Cardiac septum (tissue), 1 donor: ENCODE data around the genes SIVA1, ZBTB42, CDCA4 and TEDC1.

- PRO-cap, result unidirectional peak, minus-strand start at chr14:104752637; bidirectional peak, plus-strand start at chr14:104753153, minus-strand start at chr14:104752944
These were observed at the start of gene SIVA1 for GRCh38 chr14:104752411-104753383. SIVA1 (plus strand) TSS chr14:104753147.

DNA sequence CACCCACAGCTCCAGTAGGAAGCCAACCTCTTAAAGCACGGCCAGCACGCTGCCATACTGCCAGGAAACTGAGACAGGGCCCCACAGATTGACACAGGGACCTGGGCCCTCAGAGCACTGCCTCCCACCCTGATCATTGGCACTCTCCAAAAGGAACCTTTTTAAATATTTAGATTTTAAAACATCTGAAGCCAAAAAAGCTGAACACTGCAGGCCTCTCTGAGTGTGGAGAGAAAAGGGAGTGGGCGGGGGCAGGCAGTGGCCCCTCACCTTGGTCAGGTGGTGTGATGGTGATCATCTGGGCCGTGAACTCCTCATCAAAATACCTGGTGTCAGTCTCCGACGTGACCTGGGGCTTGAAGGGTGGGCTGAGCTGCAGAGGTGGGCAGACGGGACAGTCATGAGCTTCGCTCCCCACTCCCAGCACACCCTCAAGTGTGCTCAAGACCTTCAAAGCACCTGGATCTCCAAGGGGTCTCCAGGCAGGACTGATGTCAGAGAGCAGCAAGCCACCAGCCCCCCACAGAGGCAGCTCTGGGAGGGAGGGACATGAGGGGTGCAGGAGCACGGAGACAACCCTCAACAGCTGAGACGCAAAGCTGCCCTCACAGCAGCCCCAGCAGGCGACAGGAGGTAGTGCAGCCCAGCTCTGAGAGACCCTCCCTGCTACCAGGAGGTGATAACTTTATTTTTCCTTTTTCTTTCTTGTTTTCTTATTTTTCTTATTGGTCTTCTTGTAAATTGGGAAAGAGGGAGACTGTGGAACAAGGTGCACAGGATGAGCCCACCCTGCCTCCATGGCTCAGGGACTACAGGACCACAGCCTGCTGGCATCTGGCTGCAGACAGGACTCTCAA, 17.8 kb downstream of the SIVA1 start:
- PRO-cap, result no peak

DNA sequence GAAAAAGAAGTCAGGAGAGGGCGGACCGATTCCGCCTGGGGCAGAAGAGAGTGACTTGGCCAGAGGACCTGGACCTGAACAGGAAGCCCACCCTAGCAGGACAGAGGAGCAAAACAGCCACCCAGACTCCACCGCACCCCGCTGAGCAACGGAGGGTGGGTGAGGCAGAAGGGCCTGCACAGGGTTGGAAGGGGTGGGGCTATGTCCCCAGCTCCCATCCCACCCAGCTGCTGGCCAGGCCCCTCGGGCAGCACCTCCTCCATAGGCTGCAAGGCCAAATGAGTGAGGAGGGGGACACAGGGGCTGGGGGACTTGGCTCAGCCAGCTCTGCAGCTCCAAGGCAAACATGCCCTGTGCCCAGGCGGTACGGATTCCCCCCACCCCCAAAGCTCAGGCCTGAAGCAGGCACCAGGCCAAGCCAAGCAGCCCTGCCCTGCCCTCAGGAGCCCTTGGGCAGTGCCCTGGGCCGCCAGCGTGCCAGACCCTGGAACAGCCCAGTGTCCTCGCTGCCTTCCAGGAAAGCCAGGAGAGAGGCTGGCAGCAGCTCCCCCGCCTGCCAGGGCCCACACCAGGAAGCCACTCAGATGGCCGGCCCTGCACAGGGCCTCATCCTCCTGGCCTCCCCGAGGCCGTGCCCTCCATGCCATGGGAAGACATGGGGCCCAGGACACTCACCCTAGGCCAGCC, 3.6 kb downstream of the AKT1 start:
- PRO-cap, result no peak

- PRO-cap, result no peak
These were observed 2.2 kb downstream of the AKT1 start for GRCh38 chr14:104793188-104793855.

DNA sequence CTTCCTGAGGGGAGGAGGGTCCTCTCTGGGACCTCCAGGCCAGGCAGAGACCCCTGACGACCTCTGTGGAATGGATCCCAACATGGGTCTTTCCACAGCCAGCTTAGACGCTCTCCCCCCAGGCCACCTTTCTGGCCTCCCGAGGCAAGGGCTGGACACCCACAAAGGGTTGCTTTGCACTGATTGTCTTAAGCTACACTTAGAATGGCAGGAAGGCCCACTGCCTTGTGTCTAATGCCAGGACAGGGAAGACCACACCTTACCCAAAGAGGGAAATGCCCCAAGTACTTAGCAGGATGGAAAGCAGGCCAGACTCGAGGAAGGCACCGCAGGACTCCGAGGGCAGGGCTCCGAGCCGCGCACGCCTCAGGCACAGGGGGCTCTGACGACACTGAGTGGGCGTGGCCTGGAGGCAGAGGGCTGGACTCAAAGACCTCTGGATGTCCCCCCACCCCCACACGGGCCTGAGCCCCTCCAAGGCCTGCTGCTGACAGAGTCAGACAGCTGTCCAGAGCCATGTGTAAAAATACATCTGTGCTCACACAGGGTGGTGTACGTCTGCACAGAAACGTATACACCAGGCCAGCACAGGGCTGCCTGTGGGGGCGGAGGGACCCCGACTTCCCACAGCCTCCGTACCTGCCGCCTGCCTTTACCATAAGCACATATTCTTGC, 1.6 kb downstream of the AKT1 start:
- PRO-cap, result no peak

DNA sequence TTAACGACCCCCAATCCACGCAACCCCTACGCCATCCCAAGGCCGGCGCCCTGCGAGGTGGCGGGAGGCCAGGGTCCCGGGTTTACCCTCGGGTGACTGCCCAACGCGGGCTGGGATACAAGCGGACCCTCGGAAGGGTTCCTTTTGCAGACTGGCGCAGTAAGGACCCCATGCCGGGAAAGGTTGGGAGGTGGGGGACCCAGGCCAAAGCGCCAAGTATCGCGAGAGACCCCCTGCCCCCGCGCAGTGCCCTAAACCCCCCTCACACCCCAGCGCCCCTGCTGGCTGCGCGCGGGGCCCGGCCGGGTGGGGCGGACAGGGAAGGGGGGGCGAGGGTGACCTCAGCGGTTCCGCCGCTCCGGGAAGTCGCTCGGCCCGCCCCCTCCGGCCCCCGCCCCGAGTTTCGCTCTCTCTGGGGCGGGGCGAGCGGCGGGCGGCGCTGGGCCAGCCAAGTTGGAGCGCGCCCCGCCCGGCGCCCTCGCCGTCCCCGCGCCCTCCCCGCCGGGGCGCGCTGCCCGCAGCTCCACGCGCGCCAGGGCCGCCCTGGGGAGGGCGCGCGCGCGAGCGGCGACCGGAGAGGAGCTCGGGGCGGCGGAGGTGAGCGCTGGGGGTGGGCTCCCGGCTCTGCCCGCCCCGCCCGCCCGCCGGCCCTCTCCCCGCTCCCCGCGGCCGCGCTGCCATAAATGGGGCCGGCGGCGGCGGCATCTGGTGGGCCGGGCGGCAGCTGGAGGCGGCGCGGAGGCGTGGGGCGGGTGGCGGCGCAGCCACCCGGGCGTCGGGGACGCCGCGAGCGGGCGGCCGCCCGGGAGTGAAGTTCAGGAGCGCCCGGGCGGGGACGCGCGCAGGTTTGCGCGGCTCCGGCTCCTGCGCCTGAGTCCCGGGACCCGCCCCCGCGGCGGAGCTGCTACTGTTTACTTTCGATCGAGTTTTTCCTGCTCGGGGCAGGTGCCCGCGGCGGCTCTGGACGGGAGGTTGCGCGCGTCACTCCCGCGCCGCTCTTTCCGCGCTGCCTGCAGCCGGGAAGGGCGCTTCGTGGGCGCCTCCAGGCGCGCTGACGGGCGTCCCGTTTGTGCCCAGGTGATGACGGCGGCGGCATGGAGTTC, at the start of gene ZBTB42:
TSS of gene ZBTB42 (plus strand) at position 998 of the 1,103 bp plus-strand sequence.
- PRO-cap, result bidirectional peak, plus-strand start at position 550 of the sequence, minus-strand start at position 308 of the sequence; bidirectional peak, plus-strand start at position 682 of the sequence, minus-strand start at position 849 of the sequence

DNA sequence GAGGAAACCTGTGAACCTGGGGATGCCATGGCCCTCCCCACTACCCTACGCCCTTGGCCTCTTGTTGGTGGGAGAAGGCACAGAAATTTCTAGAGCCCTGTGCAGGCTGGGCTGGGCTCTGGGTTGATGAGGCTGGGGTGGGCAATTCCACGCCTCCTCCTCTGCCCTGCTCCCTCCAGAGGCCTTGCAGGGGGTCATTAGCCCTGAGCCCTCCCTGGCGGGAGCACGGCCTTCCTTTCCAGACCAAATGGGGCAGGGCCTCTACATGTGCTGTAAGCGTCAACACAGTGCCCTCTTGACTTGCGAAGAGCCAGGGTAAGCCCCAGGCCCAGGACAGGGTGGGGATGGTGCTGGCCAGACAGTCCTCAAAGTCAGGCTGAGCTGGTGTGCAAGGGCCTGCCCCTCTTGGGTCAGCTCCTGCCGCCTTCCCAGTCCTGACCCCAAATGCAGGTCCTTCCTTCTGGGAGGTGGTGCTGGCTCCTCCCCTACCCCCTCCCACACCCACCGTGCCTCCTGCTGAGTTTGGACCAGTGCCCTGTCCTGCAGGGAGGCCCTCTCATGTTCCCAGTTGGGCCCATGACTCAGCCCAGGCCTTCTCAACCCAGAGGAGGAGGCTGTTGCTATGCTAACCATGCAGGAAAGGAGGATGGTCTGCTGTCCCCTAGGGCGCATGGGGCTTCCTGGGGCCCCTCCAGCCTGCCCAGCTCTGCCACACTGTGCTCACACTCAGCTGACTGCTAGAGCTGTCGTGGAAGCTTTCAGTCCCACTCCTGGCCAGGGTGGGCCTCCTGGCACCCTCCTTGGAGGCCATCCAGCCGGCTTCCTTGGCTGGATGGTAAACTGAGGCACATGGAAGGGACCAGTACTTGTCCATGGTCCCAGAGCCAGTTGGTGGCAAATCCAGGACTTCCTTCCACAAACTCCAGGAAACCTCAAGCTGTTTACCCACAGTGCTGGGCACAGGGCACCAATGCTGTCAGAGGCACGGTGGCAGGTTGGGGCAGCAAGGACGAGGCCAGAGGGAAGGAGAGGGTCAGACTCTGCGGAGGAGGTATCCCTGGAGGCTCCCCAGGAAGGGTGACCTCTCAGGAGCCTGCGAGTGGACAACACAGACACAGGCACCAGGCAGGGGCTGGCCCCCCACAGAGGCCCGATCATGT, 4.4 kb downstream of the ZBTB42 start:
- PRO-cap, result unidirectional peak, minus-strand start at position 446 of the sequence

- PRO-cap, result no peak
These were observed 410 bp upstream of the CEP170B start for GRCh38 chr14:104864700-104865016.

- PRO-cap, result bidirectional peak, plus-strand start at chr14:105021449, minus-strand start at chr14:105021052
These were observed at the start of gene CDCA4 for GRCh38 chr14:105020736-105021577. CDCA4 (minus strand) TSS chr14:105021083.

GRCh38 chr14:105055823-105056803, 9.1 kb downstream of the GPR132 start:
- PRO-cap, result no peak

GRCh38 chr14:105153497-105153894, 15.1 kb downstream of the JAG2 start:
- PRO-cap, result no peak

- PRO-cap, result bidirectional peak, plus-strand start at chr14:105196720, minus-strand start at chr14:105196351
These were observed 15.2 kb upstream of the NUDT14 start for GRCh38 chr14:105195982-105197076.

DNA sequence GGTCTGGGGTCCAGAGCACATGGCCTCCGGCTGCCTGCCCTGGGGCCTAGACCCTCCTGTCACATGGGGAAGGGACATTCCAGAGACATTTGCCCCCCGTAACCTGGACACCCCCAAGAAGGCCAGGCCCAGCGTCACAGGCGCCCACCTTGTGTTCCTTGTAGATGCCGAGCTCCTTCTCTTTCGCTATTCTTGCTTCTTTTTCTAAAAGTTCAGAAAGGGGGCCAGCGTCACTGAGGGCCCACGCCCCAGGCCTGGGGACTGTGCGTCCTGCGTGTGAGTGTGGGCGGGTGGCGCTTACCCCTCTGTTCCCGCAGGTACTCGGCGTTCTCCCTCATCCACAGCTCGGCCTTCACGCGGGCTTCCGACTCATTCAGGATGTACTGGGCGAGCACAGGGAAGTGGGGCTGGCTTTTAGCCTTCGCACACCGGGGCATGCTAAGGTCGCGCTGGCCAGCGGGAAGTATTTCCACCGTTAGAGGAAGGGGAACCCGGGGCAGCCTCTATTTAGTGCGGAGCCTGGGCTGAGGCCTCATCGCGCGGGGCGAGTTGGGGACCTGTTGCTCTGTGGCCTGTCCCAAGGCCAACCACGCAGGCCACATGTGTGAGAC, 29.4 kb upstream of the BTBD6 start:
- PRO-cap, result no peak

DNA sequence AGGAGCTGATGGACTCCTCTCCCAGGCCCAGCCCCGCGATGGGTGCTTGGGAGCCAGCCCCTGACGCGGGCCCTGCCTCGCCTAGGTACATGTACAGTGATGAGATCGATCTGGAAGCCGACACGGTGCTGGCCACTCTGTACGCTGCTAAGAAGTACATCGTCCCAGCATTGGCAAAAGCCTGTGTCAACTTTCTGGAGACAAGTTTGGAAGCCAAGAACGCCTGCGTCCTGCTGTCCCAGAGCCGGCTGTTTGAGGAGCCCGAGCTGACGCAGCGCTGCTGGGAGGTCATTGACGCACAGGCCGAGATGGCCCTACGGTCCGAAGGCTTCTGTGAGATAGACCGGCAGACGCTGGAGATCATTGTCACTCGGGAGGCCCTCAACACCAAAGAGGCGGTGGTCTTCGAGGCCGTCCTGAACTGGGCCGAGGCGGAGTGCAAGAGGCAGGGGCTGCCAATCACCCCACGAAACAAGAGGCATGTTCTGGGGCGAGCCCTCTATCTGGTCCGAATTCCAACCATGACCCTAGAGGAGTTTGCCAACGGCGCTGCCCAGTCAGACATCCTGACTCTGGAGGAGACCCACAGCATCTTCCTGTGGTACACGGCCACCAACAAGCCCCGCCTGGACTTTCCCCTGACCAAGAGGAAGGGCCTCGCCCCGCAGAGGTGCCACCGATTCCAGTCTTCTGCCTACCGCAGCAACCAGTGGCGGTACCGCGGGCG, 1.4 kb downstream of the BTBD6 start:
- PRO-cap, result no peak

GRCh38 chr14:105257465-105257946, 9.2 kb downstream of the BTBD6 start:
- PRO-cap, result no peak

- PRO-cap, result no peak
These were observed 640 bp downstream of the BRF1 start for GRCh38 chr14:105300260-105300461.

DNA sequence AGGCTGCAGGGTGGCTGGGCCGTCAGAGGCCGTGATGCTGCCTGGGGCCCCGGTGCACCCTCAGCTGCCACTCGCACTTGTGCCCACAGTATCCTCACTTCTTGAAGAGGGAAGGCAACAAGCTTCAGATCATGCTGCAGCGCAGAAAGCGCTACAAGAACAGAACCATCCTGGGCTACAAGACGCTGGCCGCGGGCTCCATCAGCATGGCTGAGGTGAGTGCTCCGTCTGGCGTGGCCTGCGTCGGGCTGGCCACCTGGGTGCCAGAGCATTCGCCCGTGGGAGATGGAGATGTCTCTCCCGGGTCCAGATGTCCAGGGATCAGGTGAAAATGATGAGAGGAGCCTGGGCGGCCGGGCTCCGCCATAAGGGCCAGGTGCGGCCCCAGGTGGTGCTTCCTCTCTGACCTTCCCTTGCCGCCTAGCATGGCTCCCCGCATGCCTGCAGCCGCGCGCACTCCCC, 40.4 kb downstream of the PACS2 start:
- PRO-cap, result no peak

GRCh38 chr14:105470740-105471423, 3.7 kb upstream of the CRIP2 start:
- PRO-cap, result no peak

GRCh38 chr14:105476475-105477371, 2.1 kb downstream of the CRIP2 start:
- PRO-cap, result bidirectional peak, plus-strand start at chr14:105476752, minus-strand start at chr14:105476764; bidirectional peak, plus-strand start at chr14:105477260, minus-strand start at chr14:105477065

- PRO-cap, result bidirectional peak, plus-strand start at chr14:105490999, minus-strand start at chr14:105490834; bidirectional peak, plus-strand start at chr14:105491246, minus-strand start at chr14:105491028
These were observed at the start of gene TEDC1 for GRCh38 chr14:105490488-105491420. TEDC1 (plus strand) TSS chr14:105491246.